ENCODE measurements around the genes DNAJC11 and ERRFI1.

GRCh38 chr1:6262810-6263429 is 2.0 kb upstream of the GPR153 start:
- CAGE, long polyA plus RNA = no peak
- RRBS = 46% methylated on average over 6 of the region's 16 CpGs

DNA sequence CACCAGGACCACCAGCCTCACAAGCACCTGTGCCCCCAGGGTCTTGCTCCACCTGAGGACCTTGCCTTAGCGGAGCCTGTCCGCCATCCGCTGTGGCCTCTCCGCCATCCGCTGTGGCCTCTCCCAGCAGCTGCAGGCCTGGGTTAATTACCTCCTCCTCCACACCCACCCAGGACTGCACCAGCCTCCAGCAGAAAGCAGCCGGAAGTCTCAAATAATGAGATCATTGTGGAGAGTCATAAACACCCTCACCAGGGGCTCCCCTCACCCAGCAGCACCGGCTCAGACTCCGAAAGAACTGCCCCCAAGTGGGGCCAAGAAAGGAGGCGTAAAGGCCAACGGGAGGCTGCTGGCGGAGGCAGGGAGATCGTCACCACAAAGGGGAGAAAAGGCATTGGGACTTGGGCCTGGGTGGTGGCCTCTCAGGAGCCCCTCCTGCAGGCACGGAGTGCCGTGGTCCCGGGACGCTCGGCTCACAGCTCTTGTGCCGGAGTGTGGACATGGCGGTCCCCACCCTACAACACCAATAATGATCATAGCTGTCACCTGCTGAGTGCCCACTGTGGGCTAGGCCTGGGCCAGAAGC is 10.7 kb upstream of the GPR153 start:
- CAGE, long polyA plus RNA = no peak
- RRBS = 54% methylated on average over 2 of the region's 19 CpGs

DNA sequence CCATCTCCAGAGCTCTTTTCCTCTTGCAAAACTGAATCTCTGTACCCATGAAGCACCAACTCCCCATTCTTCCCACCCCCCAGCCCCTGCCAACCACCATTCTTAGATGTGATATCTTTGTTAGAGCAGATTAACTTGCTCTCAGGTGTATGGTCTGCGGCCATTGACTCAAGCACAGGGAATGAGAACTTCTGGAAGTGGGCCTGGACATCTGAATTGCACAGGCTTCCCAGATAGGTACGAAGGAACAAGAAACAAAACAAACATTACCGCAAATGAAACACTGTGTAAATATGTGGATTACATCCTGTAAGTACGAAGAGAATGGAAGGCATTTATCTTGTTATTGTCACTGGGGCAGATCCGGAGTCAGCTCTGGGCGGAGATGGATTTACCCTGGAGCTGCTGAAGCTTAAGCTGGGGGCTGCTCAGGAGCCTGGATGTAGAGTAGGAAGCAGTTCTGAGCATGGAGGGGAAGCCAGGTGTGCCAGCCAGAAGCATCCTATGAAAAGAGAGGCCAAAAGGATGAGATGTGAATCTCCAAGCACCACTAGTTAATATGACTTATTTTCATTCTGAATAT is 6.8 kb downstream of the HES2 start:
- CAGE, long polyA plus RNA = no peak
- RRBS = no CpG with 5 or more reads among the region's 6 CpGs

DNA sequence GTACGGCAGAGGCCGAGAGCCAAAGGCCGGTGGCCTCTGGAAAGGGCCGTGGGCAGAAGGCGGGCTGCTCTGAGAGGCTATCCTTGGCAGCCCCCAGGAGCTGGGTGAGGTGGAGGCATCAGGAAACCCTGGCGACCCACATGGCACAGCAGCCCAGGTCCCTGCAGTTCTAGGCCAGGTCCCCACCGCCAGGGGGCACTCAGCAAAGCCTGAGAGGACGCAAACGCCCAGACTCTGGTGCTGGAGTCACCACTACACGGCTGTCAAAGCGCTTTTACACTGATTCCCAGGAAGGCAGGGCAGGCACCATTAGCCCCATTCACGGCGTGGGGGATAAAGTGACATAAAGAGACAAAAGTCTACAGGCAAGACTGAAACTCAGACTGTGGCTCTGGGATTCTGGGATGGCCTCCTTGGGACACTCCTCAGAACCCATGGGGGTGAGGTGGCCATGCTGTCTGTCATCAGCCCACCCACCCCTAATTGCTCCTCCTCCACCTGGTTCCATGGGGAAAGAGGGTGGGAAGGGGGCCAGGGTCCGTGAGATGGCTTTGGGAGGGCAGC is 4.9 kb downstream of the PLEKHG5 start:
- CAGE, long polyA plus RNA = no peak
- RRBS = no CpG with 5 or more reads among the region's 14 CpGs

- CAGE, long polyA plus RNA = no peak
- RRBS = no CpG with 5 or more reads among the region's 7 CpGs
These were observed 1.7 kb upstream of the PLEKHG5 start for GRCh38 chr1:6493072-6493597.

GRCh38 chr1:6528947-6529327 is 25.4 kb downstream of the NOL9 start:
- CAGE, long polyA plus RNA = no peak
- RRBS = no CpG with 5 or more reads among the region's 6 CpGs

DNA sequence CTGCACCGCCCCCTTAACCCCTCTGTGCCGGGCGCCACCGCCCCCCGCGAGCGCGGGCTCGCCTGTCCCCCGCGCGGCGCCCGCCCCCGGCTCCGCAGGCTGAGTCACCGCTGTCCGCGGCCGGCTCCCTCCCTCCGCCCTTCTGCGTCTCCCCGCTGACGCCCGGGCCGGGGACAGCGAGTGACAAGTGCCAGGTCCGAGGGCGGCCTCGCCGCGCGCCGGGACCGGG is 192 bp upstream of the KLHL21 start:
- CAGE, long polyA plus RNA = no peak
- RRBS = 2% methylated on average over 28 of the region's 35 CpGs

DNA sequence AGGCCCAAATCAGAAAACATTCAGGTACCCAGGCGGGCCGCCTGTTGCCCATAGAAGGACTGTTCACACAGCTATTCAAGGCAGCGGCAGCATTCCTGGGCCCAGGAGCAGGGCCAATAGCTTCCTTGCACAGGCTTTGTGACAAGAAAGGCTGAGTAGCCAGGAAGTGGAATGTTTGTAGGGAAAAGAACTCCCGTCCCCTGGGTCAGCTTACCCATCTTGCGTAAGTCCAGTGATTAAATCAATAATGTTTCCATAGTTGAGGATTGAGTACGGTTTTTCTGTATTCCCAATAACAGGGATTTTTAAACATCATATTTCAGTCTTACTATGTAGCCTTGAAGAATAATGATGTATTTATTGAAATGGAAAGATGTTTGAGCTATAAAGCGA is 1.6 kb upstream of the KLHL21 start:
- CAGE, long polyA plus RNA = no peak
- RRBS = no CpG with 5 or more reads among the region's 7 CpGs

DNA sequence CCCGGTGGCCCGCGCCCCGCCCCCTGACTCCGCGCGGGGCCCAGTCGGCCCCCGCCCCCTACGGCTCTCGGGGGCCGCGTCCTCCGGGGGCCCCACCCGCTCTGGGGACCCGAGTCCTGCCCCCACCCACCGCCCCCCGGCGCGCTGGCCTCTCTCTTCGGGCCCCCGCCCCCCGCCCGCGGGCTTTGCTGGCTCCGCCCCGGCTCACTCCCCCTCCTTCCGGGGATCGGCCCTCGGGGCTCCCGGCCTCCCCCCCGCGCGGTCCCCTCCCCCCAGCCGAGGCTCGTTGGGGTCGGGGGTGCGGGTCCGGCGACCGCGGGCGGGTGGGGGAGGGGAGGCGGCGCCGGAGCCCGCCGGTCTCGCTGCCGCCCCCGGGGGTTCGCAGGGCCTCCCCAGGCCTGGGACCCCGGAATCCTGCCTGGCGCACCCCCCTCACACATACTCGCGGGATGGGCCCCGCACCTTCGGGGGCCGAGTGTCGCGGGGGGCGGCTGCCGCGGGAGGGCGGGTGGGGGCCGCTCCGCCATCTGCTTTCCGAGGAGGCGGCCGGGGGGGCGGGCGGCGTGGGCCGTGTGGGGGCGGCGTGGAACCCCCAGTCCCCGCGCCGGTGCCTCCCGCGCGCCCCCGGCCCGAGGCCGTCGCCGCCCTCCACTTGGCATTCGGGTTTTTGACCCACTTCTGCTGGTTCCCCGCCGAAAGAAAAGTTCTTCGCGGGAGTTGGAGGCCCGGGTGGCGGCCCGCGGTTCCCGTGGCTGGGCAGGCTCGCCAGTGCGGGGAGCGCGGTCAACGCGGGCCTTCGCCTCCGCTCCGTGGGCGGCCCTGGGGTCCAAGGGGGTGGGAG is 1.3 kb downstream of the PHF13 start:
- CAGE, long polyA plus RNA = no peak
- RRBS = 1% methylated on average over 61 of the region's 107 CpGs

DNA sequence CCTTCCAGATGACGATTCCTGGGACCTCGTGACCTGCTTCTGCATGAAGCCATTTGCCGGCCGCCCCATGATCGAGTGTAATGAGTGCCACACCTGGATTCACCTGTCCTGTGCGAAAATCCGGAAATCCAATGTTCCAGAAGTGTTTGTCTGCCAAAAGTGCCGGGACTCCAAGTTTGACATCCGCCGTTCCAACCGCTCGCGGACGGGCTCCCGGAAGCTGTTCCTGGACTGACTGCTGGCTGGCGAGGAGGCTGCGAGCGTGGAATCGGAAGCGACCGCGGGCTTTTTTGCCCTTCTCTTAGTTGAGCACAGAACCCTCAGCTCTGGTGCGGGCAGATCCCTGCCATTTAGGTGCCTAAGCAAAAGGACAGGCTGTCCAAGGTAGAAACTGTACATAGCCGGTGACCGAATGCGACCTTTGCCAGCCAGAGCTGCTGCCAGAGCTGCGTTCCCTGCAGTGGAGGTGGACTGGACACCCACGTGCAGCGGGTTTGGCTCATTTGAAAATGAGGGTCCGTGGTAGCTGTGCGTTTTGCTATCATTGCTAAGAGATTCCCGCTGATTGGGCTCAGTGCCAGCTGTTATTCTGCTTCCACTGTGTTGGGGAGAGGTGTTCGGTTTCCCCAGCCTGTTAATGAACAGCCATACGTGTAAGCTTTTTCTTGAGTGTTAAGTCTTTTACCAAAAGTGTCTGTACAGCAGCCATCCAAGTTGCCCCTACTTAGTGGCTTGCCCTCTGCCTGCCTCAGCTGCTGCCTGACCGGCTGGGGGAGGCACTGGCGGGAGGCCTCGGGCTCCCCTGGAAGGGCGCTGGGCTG is 3.1 kb upstream of the THAP3 start:
- CAGE, long polyA plus RNA = no peak
- RRBS = 95% methylated on average over 12 of the region's 38 CpGs

DNA sequence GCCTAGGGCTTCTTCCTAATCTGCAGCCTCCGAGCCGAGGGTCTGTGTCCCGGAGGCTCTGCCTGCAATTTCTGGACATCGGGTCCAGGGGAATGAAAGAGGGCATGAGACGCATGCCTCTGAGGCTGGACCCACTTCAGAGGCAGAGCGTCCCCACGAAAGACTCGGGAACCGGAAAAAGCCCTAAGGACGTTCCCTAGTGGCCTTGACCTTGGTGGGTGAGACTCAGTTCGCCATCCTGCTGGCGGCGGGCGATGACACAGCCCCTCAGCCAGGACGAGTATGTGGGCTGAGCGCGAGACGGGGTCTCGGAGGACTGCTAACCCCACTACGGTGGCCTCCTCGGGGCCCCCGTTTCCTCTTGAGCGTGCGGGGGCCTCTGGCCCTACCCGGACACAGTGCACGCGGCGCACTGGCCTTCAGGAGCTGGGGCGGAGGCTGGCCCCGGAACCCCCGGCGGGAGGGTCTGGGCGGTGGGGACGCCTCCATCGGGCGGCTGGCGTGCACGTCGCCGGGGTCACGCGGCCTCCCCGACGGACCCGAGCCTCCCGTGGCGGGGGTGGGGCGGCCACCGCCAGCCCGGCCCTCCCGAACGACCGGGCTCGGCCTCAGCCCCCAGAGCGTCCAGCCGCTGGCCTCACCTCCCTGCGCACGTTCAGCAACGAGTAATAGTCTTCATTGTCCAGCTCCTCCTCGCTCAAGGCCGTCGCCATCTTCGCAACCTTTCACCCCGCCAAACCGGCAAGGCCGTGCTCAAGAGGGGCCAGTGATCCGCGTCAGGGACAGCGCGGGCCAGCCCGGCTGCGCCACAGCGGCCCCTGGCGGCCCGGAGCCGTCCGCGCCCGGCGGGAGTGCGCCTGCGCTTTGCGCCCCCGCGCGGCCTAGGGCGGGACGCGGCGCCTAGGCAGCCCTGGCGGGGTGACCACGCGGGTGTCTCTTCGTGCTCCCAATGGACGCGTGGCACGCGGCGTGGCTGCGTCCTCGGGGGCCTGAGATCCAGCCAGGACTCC is at the start of gene DNAJC11:
TSS of gene DNAJC11 (minus strand) at position 729 of the 1,010 bp plus-strand sequence.
- CAGE, long polyA plus RNA = start-site peak on the minus strand centred at position 726 of the sequence, 24 bp wide, 120 and 326 reads in 2 replicates
- RRBS = 2% methylated on average over 39 of the region's 101 CpGs

GRCh38 chr1:6841077-6841891 is 56.0 kb downstream of the CAMTA1 start:
- CAGE, long polyA plus RNA = no peak
- RRBS = no CpG with 5 or more reads among the region's 11 CpGs

DNA sequence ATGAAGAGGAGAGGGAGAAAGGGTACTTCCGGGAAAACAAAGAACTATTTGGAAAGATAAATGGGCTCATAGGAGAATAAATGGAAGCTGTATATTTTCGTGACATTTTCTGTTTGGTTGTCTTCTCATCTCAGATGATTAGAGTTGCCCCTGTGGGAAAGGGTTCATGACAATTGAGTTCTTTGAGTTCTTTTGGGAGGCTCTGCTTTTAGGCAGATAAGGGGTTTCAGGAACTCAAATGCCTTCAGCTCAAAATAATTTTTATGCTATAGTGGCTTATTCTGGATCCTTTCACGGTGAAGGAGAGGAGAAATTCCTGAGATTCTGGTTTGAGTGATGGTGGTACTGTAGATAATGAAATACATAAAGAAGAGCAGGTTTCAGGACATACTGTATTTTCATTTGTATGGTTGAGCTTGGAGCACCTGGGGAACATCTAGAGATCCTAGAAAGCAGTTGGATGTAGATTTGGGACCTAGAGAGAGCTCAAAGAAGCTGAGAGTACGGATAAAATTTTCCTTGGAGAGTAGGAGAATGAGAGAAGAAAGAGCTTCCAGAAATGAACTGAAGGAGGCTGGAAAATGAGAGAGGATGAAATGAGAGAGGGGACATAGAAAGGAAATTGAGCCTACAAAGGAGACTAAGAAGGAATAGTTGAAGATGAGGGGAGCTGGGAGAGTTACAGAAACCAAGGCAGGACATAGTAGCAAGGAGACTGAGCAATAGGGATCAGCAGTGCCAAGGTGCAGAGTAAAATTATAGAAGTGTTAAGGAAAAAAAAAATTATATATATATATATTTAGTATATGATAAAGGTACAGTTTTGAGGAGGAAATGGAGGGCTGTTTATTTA is 63.8 kb downstream of the CAMTA1 start:
- CAGE, long polyA plus RNA = no peak
- RRBS = no CpG with 5 or more reads among the region's 4 CpGs

DNA sequence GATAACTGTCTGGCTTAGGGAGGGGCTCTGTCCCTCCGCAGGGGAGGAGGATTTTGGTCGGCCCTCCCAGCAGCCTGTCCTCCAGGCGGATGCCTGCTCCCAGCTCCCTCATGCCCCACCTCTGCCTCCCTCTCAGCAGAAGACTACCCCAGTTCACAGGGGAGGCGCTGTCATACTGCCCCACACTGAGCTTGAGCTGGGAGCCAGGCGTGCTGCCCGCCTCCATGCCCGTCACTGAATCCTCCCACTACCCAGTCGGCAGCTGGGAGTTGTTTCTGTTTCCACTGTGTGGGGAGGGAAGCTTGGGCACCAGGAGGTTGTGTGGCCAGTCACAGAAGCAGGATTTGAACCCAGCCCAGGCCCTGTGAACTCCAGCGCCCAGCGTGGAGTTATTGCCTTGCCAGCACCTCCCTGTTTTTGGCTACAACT is 127.3 kb downstream of the CAMTA1 start:
- CAGE, long polyA plus RNA = no peak
- RRBS = no CpG with 5 or more reads among the region's 10 CpGs

DNA sequence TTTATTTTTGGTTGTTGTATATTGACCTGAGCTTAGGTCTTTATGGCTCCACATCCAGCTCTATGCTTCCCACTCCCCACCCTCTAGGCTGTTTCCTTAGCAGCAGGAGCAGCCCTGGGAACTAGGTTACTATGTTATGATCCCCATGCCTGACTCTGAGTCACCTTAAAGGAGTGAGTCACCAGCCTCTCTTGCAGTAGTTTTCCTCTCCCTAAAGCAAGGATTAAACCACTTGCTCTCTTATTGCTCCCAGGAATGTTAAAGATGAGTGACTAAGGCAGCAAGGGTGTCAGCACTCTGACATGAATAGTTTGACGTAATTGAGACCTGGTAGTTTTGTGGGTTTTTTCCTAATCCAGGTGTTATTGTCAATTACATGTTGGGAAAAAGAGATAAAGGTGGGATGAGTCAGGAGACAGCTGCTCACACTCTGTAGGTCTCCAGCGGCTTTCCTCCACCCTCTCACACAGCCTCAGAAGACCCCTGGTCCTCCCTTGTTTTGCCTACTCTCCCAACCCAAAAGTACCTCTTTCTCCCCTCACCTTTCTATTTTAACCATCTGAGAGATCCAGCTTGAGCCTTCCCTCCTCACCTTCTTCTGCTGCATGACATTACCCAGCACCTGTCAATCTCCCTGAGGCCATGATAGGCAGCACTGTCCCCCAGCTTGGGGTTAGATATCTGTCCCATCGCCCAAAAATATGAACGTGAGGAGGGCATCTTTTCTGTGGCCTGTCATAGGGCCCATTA is 369.1 kb upstream of the VAMP3 start:
- CAGE, long polyA plus RNA = no peak
- RRBS = no CpG with 5 or more reads among the region's 4 CpGs

DNA sequence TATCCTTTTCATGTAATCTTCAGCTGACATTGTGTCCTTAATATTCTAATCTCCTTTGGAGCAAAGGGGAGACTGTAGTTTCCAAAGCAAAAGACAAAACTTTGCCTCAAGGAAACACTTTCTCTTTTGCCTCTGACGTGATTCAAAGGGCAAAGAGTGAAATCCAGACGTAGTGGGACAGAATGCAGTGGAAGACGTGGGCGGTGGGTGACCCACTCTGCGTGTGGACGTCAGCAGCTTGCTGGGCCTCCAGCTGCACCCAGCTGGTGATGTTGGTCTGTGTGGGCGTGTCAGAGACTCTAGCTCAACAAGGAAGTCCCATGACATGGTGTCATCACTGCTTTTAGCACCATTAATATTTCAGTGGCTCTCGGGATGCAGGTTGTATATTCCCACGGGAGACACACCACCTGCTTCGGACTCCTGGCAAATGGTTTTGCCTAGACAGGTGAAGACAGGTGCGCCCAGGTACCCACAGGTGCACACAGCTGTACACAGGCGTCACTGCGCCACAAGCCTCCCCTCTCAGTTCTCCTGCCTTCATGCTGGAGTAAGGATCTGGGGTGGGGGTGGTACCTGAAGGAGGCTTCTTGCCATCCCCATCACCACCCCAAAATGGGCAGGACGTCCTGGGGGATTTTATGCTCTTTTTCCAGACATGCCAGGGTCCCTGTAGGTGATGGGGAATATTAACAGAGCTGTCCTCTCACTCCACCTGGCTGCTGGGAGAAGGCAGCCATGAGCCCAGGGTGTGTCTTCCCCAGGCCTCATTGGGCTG is 292.1 kb upstream of the VAMP3 start:
- CAGE, long polyA plus RNA = no peak
- RRBS = no CpG with 5 or more reads among the region's 14 CpGs

DNA sequence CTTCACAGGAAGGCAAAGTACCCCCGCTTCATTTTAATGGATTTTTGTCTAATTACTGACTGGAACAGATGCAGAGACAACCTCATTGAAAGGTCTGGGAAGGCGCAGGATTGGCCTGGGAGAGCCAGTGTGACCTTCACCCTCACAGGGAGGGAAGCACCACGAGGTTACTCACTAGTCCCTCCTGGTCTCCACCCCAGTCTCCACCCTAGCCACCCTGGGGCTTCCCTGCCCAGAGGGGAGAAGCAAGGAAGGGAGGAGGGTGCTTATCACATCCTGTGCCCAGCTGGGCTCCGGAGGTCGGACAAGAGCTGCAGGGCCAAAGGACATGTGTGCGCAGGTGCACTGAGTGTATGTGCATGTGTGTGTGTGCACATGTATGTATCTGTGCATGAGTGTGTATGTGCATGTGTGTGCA is 220.1 kb upstream of the VAMP3 start:
- CAGE, long polyA plus RNA = no peak
- RRBS = no CpG with 5 or more reads among the region's 6 CpGs

DNA sequence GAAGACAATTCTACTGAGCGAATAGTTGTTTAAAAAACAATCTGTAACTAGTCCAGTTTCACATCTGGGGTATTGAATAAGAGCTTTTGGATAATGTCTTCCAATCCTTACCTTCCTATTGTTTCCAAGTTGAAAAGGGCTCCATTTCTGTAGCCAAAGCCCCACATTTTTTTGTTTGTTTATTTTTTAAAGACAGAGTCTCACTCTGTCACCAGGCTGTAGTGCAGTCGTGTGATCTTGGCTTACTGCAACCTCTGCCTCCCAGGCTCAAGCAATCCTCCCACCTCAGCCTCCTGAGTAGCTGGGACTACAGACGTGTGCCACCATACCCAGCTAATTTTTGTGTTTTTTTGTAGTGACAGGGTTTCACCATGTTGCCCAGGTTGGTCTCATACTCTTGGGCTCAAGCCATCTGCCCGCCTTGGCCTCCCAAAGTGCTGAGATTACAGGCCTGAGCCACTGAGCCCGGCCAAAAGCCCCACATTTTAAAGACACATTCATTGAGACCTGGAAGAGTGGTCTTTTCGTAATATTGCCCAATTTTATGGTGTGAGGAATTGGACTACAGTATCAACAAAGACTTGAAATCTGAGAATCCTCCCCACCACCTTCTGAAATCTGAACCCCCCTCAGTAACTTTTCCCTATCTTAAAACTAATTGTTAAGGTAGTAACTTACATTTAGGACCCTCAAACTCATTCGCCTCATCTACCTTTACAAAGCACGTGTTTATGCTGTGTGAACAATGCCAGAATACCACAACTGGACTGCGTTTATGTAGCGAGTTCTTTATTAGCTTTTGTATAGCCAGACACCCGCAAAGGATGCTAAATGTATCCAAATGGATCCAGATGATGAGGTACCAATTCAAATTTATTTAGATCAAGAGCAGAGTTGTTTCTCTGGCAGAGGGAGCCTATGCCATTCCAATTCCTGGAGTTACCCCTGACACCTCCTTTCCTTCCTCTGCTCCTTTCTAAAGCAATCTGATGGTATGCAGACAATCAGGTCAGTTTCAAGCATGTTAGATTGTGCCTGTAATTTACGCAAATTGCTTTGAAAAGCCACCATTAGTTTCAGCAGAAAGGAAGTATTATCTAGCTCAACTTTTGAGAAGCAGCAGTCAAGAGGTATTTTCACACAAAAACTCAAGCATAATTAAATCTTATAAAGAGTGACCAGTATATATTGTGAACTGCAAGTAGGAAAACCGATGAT is 2.6 kb downstream of the ERRFI1 start:
- CAGE, long polyA plus RNA = no peak
- RRBS = no CpG with 5 or more reads among the region's 13 CpGs

DNA sequence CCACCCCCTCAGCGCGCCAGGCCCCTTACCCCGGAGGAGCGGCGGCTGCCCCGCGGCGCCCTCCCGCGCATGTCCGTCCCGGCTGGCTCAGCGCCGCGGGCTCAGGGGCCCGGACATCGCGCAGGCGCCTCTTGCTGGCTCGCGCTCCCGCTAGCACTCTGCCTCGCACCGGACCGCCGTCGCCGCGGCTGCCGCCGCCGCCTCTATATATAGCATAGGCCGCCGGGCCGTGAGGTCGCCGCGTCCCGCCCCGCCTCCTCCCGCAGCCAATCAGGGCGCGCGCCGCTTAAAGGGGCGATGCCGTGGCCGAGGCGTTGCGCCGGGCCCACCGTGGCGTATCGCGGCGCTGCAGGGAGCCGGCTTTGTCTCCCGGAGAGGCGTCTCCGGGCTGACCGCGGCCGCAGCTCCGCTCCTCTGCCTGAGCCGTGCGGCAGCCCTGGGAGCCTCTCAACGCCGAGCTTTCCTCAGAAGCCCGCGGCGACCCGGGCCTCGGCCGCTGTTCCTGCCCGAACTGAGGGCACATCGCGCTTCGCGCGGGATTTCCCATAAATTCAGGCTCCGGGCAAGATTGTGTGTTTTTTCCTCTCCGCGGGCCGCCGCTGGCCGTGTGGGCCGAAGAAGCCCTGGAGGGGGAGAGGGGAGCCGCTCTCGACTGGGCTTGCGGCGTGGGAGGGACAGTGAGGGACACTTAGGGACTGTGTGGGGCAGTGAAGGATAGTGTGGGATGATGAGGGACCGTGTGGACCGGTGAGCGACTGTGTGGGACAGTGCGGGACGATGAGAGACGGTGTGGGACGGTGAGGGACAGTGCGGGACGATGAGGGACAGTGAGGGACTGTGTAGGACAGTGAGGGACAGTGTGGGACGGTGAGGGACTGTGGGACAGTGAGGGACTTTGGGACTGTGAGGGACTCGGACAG is at the start of gene ERRFI1:
TSS of gene ERRFI1 (minus strand) at position 181 of the 920 bp plus-strand sequence.
- CAGE, long polyA plus RNA = no peak
- RRBS = 1% methylated on average over 63 of the region's 102 CpGs

GRCh38 chr1:8082878-8083342 is 56.8 kb upstream of the ERRFI1 start:
- CAGE, long polyA plus RNA = no peak
- RRBS = no CpG with 5 or more reads among the region's 2 CpGs

Measured in osteoblast (primary cell).